ENCODE measurements around a stretch of chr14.

- PRO-cap = no peak
These were observed 63.5 kb downstream of the DICER1 start for GRCh38 chr14:95093731-95094247.

- PRO-cap = no peak
These were observed 9.7 kb downstream of the DICER1 start for GRCh38 chr14:95147531-95148123.

DNA sequence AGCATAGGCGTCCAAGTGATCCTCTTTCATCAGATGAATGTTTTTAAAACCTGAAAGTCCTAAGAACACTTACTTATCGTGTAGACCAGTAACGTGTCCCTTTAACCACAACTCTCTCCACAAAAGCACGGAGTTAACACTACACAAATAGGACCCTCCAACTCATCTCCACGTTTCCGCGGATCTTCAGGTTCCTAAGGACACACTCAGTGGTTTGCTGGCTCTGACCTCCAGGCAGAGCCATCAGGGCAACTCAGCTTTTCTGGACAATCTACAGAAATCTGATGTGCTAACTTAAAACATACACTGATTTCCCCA is 1.1 kb downstream of the DICER1 start:
- PRO-cap = no peak

DNA sequence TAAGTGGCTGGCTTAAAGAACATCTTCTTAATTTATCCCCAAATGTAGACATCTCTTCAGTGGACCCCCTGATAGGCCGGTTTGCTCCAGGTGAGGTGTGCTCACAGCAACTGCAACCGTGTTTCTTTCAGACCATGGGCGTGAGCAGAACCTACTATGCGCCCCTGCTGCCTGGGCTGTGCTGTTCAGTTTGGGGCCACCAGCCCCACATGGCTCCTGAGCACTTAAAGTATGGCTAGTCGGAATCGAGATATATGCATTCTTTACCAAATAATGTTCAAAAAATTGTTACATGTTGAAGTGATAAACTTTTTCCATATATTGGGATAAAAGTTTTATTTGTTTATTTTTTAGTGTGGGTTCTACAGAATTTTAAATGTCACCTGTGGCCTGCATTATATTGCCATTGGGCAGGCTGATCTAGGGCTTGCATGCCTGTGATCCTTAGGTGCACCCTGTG is 846 bp upstream of the DICER1 start:
- PRO-cap = bidirectional peak, plus-strand start at position 123 of the sequence, minus-strand start outside the sequence

DNA sequence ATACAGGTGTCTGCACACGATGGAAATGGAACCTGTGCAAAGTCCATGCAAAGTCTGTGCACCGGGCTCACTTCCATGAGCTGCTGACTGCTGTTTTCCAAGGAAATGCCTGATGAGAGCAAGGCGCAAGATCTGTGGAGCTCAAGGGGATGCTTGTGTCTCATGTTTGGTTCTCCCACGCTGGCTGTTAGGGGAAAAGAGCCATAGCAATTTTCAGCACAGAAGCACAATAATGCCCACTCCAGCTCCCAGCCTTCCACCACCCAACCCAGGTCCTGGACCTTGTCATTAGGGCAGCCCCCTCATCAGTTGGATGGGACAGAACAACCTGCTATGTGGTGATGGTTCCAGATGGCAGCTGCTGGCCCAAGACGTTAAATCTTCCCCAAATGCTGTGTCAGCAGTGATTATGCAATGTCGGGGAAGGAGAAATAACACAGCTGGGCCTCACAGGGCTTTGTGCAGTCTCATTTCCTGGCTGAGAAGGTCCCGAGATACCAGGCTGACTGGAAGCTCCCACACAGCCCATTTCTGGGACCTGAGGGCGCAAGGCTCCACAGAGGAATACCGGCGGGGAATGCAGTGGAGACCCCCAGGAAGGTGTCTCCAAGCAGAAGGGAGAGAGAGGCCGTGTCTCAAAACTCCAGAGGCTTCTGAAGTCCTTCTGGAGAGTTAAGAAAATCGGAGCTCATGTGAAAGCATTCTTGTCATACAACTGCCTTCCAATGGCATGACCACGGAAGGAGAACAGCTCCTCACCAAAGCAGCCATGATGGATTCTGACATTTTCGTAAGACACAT is 28.0 kb upstream of the DICER1 start:
- PRO-cap = no peak

DNA sequence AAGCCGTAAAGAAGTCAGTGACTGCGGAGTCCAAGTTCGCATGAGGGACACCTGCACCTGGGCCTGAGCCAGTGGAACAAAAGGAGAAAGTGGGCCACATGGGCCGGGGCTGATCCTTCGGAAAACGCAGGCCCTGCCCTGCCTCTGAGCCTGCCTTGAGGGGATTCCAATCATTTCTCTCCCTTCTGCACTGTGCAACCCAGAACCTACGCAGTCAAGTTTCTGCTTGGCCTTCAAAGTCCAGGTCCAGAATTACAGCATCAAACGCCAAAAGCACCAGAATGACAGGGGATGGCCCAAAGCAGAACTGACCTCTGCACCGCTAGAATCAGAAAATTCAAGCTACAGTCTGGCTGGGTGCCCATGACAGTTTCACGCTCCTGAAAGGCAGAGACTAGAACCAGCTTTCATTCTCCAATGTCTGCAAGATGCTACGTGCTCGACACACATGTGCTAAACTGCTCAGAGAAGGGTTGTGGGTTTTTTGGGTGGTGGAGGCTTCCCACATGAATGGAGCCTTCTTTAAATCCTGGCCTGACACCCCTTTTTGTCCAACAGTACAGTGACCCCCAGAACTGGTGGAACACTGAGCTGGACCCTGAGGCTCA is 4.1 kb downstream of the CLMN start:
- PRO-cap = no peak

- PRO-cap = no peak
These were observed 1.4 kb downstream of the SYNE3 start for GRCh38 chr14:95514835-95515698.

DNA sequence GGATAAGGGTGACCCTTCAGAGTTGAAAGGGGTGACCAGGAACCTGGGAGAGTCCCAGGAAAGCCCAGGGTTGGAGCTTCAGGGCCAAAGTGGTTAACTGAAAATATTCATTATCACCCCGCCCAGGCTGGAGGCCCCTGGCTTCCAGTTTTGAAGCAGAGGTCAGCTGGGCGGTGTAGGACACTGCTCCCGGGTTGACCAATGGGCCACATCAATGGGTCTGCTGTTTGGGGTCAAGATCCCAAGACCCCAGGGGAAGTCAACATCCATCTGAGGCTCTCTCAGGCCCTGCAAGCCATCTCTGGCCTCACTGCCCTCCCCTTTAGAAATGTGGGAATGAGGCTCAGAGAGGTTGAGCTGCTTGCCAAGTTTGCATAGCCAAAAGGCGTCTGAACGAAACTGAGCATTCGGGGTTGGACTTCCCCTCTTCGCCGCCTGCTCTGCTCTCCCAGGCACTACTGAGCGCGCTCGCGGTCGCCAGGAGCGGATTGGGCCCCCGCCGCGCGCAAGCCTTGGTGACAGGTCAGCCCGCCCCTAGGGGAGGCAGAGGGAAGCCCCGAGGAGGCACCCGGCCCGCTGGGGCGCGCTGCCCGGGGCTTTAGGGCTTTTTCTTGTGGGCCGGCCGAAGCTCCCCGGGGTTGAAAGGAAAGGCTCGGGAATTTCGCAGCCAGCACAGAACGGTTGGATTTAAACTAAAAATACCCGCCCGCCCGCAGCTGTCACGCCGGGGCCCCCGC is 583 bp downstream of the SYNE3 start:
- PRO-cap = no peak

DNA sequence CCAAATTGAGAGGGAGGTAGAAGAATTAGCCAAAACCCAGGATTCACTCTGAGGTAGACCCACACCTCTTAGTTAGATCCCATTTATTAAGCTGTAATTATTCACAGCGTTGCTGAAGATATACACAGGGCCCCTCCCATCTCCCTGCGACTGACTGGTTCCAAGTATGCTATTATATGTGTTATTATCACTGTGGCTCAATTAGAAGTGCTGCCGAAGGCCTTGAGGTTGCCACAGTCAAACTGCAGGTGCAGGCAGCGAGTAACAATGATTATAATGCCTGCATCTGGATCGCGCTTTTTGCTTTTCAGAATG is 1.5 kb upstream of the SYNE3 start:
- PRO-cap = bidirectional peak, plus-strand start at position 204 of the sequence, minus-strand start at position 178 of the sequence

DNA sequence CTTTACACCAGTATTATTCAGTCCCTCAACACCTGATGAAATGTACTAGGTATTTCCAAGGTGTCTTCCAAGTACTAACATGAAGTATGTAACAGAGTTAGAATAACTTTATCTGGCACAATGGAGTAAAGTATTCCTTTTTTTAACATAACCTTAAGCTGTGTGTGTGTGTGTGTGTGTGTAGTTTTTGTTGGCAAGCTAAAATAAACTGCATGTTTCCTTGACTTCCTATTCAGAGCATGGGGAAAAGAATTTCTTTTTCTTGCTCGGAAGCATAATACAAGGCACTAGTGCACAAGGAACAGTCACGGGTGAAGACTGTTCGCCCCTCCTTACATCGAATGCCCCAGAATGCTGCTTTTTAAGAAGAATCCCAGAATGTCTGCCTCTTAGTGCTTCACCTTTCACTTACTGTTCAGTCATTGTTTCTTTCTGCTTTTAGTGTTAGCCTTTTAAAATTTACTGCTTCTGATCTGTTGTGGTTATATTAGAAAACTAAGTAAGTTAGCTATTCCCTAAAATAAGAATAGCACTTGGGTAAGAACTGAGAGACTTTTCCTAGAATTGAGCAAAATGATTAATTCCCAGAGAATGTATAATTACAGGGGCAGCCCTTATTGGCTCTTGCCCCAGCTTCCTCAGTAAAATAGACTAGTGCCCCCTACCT is 7.8 kb upstream of the GLRX5 start:
- PRO-cap = no peak

DNA sequence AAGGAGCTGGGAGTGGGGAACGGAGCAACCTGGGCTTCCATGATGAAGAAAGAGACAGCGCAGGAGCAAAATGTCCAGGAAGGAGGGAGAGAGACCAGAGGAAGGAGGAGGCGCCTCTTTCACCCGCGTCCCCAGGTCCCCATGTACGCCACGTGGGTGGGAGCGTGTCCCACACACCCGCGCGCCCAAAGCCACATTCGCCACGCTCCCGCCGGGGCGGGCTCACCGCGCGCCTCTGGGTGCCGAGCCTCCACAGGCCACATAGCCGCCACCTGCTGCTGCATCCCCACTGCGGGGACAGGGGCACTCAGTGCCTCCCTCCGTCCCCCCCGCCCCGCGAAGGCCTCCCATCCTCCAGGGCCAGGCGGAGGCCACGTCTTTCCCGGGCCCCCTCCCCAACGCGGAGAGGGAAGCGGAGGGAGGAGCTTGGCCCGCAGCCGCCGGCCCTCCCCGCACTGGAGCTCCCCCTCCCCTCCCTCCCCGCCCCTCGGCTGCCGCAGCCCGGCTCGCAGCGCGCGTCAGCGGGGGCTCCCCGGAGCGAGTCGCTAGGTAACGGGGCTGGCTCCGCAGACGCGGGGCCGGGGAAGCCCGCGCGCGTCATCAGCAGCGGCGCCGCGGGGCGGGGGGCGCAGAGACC is 162.0 kb upstream of the TCL1A start:
- PRO-cap = no peak

GRCh38 chr14:95948419-95949109 is 90.6 kb upstream of the C14orf132 start:
- PRO-cap = no peak

DNA sequence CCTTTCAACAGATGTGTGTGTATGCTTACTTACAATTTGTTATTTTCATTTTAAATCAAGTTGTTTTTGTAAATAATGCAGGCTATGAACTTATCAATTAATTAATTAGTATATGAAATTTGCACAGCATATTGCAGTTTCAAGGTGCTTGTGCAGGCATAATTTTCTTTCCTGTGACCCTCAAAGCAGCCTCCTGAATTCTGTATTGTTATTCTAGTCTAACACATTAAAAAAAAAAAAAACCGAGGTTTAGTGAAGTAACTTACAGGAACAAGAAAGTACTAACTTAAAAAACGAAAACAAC is 905.5 kb downstream of the VRK1 start:
- PRO-cap = no peak

- PRO-cap = no peak
These were observed 912.4 kb downstream of the VRK1 start for GRCh38 chr14:97709475-97710176.

DNA sequence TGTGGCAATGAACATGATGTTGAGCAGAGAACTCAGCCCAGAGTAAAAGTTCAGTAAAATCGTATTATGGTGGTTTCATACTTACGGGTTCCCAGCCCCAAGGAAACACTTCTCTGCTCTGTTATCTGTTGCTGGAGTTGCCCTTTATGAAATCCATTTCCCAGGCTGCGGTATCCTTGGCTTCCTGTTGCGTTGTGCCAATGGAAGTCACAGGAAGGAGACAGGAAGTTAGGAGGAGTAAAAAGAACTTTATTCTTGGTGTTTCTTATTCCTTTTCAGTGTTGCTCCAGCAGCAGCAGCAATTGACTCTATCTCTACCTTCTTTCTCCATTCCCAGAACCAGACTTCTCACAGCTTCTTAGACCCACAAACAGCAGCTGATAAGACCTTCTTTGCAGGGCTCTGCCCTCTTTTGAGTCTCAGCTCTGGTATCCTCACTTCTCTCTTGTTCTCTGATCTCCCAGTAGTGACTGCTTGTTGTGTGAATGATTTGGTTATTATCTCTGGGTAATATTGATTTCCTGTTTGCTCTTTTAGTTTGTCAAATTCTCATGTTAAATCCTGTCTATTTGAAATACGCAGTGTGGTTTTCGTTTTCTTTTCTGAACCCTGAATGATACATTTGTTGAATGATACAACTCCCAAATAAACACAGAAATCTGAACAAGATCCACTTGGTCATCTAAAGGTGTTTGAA is 965.4 kb downstream of the VRK1 start:
- PRO-cap = no peak

- PRO-cap = no peak
These were observed 998.8 kb downstream of the BCL11B start for GRCh38 chr14:98273169-98273611.

- PRO-cap = no peak
These were observed 345.8 kb downstream of the BCL11B start for GRCh38 chr14:98926130-98926604.

DNA sequence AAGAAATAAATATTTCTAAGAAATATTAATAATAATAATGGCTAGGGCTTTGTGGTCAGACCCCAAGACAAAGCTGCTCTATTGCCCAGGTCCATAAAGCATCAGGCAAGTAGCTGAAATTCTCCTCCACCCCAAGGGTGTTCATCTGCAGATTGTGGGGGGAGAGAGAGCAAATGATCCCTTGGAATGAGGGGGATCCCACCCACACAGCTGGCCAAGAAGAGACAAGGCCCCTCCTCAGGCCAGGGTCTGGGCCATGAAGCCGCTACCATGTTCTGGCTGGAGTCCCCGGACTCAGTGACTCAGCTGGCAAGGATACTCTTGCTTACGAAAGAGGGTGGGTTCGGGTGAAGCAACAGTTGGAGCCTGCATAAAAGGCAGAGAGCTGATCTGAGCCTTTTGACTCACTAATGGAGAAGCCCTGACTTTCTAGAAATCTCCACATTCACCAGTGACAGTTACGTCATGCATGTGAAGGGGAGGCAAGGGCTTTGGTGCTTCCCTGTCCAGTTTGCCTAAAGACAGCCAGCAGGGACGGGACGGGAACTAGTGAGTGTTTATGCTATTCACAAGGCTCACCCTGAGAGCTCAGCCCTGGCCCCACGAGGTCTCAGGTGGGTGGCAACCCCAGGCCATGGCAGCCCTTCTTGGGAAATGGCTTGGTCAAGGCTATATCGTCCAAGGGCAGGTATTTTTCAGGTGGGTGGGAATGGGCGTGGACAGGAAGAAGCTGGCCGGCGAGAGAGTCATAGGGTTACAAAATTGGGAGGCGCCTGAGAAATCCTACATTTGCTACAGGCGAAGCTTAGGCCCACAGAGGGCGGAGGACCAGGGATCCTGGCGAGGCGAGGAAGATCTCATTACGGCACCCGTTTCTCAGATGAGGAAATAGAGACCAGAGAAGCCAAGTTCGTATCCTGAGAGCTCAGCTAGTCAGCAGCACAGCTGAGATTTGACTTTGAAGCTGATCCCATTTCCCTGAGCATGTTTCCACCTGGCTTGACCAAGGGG is 314.7 kb downstream of the BCL11B start:
- PRO-cap = no peak

GRCh38 chr14:99186831-99187469 is 85.0 kb downstream of the BCL11B start:
- PRO-cap = no peak

GRCh38 chr14:99231118-99231737 is 40.8 kb downstream of the BCL11B start:
- PRO-cap = no peak

Measured in SUDHL5 (cell line).